Neural progenitor cell (in vitro differentiated cells): ENCODE measurements around the gene MAP3K14.

DNA sequence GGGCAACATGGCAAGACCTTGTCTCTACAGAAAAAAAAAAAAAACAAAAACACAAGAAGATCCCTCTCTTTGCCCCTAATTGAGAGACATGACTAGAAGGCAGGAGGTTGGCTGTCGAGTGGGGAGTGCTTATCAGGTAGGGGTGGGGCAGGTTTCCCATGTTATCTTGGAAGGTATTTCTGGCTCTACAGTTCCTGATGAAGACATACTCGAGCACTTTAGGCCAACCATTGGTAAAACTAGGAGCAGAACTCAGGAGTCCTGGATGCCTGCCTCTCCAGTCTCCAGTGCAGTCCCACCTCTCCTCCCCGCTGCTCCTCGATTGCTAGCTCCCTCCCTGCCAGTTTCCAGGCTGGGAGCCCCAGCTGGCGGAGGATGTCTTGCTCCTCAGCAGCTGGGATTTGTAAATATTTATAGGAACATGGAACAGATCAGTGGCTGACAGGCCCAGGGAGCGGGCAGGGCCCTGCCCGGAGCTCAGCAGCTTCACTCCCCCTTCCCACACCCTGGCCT, 11.3 kb upstream of the C1QL1 start:
- RAMPAGE, long total RNA = no peak

- RAMPAGE, long total RNA = no peak
These were observed 12.5 kb upstream of the C1QL1 start for GRCh38 chr17:44980581-44981116.

DNA sequence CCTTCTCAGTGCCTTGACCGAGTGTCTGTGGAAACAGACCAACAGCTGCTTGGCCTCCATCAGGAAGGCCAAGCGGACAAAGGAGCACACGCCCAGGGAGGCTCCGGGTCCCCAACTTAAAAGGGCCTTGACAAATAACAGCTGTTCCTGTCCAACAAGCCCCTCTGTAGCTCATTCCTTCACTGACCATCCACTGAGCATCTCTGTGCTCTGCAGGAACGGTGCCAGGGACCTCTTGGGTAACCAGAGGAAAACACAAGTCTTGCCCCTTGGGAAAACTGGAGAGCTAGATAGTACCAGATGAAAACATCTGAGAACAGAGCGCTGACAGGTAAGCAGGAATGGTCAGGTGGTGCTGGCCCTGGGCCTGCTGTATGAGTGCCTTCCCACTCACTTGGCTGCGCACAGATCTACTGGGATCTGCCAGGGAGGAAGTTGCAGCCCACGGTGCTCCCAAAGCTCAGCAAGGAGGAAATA, 12.7 kb downstream of the DCAKD start:
- RAMPAGE, long total RNA = no peak

DNA sequence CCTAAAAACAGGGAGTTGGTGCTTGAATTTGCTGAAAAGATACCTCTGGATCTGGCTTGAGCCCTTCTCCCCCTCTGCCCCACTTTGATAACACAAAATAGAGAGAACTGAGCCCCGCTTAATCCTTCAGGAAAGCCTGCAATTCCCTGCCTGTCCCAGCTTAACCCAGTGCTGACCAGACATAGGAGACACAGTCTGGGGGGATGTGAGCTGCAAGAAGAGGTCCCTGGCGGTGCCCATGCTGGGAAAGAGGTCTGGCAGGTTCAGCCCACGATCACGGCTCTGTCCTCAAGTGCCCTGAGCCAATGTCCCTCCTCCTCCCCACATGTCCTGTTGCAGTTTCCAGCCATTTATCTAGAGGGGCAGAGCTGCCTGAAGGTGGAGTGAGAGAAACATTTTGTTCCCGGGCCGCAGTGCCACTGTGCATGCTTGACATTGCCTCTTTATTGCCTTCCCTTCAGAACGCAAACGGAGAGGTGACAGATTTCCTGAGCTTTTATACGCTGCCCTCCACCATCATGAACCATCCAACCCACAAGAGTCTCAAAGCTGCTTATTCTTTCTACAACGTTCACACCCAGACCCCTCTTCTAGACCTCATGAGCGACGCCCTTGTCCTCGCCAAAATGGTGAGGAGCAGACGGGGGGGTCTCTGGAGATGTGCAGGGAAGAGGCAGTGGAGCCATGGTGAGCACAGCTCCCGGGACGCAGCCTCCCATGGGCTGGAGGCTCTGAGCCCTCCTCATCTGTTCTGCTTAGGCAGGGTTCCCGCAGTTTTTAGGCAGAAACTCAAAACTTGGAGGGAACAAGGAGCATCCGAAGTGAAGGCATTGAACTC, 28.8 kb downstream of the PLCD3 start:
- RAMPAGE, long total RNA = no peak

GRCh38 chr17:45110368-45111092, 21.8 kb downstream of the PLCD3 start:
- RAMPAGE, long total RNA = no peak

DNA sequence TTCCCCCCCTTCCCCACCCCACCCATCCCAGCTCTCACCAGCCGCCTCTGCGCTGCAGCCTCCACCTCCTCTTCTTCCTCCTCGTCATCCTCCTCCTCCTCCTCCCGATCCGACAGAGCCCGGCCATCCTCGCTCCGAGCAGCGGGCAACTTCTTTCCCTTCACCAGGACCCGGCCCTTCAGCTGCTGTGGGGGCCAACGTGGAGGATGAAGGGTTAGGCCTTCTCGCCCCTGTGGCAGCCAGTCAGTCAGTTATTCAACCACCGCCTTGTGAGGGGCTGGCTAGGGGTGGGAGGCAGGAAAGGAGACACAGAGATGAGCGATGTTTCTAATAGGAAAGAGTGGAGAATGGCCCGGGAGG, 17.0 kb downstream of the PLCD3 start:
- RAMPAGE, long total RNA = no peak

DNA sequence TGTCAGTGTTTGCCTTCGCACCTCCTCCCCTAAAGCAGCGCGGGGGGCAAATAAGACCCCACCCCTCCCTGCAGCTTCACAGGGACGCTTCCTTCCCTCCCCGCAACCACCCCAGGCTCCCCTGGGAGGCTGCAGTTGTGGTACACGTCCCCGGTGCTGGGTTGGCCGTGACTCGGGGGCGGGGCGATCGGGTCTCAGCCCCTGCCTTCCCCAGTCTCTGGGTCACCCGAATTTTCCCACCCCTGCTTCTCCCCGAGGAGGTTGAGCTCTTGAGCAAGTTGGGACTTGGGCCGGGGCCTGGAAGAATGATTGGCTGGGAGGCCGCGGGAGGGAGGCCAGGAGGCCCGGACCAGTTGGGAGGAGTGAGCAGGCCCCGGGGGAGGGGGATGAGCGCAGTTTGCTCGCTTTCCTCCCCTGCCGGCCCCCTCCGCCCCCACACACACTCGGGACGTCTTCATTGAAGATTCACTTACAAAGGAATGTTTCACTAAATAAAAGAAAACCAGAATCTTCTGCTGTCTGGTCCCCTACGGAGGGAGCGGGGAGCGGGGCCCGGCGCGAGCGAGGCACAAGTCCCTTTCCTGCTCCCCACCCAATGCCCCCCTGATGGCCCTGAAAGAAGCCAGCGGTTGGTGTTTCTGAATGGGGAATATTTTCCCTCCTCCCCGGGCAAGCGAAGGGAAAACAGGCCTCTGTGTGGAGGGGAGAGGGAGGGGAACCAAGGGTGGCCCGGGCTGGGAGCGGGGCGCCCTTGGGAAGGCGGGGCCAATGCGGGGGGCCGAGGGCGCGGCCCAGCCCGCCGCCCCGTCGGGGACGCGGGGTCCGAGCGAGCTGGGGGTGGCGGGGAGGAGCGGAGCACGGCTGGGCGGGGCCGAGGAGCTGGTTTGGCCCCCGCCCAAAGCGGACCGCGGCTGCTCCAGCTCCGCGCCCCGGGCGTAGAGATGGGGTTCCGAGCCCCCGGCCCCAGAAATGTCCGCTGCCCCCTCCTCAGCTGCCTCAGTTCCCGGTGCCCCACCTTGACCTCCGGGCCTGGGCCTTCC, 4.3 kb upstream of the HEXIM1 start:
- RAMPAGE, long total RNA = no peak

DNA sequence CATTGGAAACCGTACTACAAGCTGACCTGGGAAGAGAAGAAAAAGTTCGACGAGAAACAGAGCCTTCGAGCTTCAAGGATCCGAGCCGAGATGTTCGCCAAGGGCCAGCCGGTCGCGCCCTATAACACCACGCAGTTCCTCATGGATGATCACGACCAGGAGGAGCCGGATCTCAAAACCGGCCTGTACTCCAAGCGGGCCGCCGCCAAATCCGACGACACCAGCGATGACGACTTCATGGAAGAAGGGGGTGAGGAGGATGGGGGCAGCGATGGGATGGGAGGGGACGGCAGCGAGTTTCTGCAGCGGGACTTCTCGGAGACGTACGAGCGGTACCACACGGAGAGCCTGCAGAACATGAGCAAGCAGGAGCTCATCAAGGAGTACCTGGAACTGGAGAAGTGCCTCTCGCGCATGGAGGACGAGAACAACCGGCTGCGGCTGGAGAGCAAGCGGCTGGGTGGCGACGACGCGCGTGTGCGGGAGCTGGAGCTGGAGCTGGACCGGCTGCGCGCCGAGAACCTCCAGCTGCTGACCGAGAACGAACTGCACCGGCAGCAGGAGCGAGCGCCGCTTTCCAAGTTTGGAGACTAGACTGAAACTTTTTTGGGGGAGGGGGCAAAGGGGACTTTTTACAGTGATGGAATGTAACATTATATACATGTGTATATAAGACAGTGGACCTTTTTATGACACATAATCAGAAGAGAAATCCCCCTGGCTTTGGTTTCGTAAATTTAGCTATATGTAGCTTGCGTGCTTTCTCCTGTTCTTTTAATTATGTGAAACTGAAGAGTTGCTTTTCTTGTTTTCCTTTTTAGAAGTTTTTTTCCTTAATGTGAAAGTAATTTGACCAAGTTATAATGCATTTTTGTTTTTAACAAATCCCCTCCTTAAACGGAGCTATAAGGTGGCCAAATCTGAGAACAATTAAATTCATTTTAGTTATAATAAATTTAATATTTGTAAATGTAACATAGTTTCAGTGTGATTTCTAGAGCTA, 1.7 kb downstream of the HEXIM1 start:
- RAMPAGE, long total RNA = no peak

DNA sequence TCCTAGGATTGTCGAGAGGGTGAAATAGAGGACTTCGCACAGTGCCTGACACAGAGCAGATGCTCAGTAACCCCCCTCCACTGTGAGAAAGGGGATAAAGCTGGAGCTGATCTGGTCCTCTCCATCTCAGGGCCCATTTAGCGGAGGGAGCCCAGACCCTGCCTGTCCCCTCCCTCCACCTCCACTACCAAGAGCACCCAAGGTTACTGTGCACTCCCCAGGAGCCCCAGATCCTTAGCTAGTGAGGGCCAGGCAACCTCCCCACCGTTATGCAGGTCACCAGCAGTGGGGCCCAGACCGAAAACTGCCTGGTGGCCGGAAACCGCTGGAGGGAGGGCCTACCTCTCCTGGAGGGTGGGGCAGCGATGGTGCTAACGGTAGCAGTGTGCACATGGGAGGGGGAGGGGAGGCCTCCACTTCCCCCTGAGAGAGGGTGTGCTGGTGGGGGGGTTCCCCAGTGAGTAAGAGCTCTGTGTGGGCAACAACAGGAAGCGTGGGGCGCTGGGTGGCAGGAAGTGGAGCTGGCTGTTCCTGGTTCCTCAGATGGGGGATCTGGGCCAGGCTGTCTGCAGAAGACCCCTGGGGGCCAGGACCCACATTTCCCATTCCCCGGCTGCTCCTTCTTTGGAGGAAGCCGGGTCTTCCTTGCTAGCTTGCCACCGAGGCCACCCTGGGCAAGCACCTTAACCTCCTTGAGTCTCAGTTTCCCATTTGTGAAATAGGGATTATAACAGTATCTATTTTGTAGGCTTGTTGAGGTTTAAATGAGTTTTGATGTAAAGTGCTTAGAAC, 4.4 kb downstream of the FMNL1 start:
- RAMPAGE, long total RNA = no peak

- RAMPAGE, long total RNA = no peak
These were observed 14.2 kb downstream of the FMNL1 start for GRCh38 chr17:45235856-45236348.

DNA sequence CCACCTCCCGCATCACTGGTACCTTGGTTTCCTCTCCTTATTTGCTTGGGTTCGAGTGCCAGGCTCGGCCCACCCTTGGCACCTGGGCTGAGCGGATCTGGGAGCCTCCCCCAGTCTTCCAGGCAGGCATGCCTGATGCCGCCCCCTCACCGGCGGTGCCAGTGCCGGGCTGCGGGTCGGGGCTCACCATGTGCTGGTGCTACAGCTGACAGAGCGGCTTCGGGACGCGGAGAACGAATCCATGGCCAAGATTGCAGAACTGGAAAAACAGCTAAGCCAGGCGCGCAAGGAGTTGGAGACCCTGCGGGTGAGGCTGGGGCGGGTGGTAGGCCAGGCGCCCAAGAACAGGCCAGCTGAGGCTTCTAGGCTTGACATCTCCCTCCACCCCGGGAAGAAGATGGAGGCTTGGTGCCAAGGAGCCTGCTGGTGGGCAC, 19.3 kb downstream of the FMNL1 start:
- RAMPAGE, long total RNA = no peak

DNA sequence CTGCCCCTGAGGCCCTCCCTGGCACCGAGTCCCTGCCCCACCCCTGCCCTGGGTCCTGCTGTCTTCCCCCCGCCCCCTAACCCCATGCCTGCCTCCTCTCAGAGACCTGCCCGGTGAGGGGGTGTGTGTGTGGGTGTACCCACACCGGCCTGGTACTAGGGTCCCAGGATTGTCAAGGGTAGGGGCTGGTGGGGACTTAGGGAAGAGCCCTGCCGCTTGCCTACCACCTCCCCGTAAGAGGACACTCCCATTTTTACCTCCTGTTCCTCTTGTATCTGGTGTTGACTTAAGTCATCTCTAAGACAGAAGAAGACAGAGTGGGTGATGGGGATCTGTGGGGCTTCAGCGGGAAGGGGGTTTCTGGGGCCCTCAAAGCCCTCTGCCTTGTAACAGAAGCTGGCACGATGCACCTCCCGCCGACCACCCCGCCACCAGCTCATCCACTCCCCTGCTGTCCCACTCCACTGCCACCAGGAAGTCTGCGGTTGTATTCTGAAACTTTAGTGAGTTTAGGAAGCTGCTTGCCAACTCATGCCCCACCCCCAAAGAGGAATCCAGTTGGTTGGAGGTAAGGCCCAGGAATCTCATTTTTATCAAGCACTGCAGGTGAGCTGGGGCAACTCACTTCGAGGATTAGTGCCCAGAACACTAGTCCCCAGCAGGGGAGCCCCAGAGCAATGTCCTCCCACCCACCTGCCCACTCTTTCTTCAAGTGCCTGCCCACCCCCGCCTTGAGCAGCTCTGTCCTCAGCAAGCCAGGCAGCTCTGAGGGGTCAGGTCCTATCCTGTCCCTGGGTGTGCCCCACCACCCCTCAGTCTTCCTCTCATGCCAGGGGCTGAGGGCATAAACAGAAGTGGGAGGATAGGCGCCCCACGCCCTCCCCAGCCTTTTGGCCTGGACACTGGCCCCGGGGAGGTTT, 5.5 kb downstream of the SPATA32 start:
- RAMPAGE, long total RNA = no peak

DNA sequence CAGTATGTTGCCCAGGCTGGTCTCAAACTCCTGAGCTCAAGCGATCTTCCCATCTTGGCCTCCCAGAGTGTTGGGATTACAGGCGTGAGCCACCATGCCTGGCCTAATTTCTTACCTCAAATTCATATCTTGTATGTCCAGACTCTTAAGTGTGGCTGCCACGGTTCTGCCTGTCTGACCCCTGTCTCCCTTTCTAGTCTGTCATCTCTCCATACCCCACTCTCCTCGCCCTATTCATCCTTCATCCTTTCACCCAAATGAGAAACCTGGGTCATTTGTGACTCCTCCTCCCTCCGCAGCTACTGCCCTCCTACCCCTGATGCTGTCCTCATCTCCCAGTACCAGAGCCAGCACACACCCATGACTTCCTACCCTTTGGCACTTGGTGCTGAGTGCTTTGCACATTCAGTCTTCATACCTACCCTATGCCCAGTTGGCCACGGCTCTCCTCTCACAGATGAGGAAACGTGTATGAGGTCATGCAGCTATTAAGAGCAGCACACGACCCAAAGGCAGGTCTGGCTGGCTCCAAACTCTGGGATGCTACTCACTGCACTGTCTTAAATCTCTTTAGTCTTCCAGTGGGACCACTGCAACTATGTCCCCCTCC, 1.7 kb downstream of the SPATA32 start:
- RAMPAGE, long total RNA = no peak

DNA sequence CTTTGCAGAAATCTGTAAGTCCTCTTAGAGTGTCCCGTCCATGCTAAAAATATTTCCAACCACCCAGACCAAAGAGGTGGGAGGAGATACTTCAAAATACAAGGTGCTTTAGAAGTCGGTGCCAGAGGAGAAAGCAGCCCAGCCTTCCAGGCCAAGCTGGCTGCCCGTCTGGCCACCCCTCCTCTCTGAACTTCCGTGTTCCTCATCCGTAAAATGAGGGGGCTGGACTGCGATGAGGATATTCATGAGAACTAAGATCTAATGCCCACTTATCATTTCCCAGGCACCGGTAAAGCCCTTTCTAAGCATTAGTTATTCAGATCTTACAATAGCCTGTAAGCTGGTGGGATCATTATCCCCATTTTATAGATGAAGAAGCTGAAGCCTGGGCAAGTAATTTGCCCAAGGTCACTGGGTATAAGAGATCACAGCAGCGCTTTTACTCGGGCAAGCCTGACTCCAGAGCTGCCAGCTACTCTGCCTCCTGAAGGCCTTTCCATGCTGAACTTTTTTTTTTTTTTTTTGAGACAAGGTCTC, 16.3 kb upstream of the SPATA32 start:
- RAMPAGE, long total RNA = no peak

- RAMPAGE, long total RNA = no peak
These were observed 20.2 kb downstream of the MAP3K14 start for GRCh38 chr17:45296516-45297048.

- RAMPAGE, long total RNA = no peak
These were observed 6.2 kb downstream of the MAP3K14 start for GRCh38 chr17:45310376-45311307.

GRCh38 chr17:45313342-45313876, 3.4 kb downstream of the MAP3K14 start:
- RAMPAGE, long total RNA = no peak

- RAMPAGE, long total RNA = no peak
These were observed at the start of gene MAP3K14 for GRCh38 chr17:45316117-45317146. MAP3K14 (minus strand) TSS chr17:45317020.

GRCh38 chr17:45432259-45432496, 492 bp downstream of the ARHGAP27 start:
- RAMPAGE, long total RNA = no peak

DNA sequence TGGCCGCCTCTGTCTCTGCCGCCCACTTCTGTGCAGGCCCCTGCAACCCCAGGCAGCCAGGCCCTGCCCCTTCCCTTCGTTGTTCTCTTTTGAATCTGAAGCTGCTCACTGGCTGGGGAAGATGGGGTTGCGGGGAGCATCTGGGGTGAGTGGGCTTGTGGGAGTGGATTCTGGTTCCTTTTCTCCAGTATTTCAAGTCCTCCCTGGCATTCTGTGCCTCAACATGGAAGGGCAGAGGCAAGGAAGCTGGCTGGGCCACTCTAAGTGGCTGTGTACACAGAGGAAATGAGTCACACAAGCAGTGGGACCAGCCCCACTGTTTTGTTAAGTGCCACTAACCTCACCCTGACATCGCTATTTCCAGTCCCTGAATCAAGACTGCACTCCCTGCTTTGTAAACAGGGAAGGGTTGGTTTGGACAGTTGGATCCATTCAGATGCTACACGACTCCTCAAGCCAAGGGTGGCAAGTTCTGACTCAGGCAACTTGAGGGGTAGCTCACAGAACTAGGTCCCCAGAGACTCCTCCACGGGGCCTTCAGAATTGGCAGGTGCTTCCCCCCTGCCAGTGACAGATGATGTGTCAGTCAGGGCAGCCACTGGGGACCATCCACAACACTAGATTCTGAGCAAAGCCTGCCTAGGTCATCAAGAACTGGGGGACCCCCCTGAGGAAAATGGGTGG, 28.7 kb downstream of the PLEKHM1 start:
- RAMPAGE, long total RNA = no peak